Cardiac atrium fibroblast (primary cell): Measurements from ENCODE around the gene LDLRAD4.

DNA sequence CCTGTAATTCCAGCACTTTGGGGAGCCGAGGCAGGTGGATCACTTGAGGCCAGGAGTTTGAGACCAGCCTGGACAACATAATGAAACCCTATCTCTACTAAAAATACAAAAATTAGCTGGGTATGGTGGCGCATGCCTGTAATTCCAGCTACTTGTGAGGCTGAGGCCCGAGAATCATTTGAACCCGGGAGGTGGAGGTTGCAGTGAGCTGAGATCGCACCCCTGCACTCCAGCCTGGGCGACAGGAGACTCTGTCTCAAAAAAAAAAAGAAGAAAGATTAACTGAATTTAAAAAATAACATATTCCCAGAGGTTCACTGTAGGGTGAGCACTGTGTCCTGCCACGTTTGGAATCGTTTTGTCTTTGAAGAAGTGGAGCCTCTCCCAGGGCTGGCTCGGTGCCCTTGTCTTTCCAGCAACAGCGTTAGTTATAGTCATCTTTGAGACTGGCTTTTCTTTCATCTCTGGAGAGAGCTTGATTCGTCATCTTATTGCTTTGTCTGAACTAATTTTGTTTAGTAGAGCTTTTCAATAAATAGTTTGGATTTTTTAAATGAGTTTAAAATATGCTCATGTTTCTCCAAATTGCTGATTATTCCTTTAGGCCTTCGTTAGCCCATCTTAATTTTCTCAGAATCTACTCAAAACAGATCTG, 50.4 kb downstream of the IMPA2 start:
- RAMPAGE, long total RNA, result no peak

GRCh38 chr18:12280106-12280545, 26.0 kb downstream of the CIDEA start:
- RAMPAGE, long total RNA, result no peak

DNA sequence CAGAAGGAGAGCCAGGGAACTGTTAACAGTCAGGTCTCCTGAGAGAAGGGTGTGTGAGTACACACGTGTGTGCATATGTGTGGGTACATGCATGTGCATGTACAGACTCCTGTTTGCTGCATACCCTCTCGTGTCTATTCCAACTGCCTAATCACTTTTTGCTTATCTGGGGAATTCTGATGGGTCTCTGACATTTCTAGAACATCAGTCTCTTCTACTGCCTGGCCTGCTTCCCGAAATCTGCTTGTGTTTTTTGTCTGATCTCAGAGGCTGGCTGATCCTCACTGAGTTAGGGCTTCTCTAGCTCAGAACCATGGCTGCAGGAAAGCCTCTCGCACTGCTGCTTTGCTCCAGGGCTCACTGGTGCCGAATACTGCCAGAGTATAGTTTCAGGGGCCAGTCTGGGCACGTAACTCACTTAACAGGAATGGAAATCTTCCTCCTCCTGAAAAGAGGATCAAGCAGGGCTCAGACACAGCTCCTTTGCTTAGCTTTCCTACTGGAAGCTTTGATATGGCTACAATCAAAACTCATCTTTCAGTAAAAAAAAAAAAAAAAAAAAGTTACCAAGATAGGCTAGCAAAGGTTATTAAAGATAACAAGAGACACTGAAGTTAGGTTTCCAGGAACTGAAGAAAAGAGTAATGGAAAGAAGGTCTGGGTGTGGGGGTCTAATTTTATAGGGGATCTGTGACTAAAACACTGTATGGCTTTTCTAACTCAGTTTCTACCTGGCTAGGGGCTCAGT, 63.0 kb downstream of the PRELID3A start:
- RAMPAGE, long total RNA, result no peak

- RAMPAGE, long total RNA, result no peak
Measured at GRCh38 chr18:12479563-12480181, 71.9 kb downstream of the PRELID3A start.

DNA sequence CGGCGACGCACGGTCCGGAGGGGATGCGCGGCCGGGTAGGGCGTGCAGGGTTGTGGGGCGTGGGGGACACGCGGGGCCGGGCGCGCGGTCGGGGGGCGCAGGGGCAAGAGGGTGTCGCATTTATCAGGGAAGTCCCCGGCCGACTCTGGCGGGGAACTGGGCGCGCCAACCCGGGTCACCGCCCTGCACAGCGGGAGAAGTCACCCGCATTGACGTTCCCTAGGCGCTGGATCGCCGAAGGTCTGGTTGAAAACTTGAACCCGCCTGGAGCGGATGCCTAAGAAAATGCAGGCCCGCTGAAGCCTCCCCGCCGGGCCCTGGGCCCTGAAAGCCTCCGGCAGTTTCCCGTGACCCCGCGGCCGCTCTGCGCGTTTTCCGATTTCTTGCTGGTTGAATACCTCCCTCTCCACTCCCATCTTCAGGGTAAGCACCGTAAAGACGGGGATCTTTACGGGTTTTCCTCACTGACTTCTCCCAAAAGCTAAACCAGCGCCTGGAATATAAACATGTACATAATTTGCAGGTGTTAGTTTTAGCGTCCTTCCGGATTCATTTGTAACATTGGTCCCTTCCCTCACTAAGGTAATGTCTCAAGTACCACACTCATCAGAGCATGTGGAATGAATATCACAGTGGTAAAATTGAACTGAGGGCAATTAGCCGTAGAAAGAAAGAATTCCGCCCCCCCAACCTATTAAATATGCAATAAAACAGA, 601 bp upstream of the SPIRE1 start:
- RAMPAGE, long total RNA, result no peak

DNA sequence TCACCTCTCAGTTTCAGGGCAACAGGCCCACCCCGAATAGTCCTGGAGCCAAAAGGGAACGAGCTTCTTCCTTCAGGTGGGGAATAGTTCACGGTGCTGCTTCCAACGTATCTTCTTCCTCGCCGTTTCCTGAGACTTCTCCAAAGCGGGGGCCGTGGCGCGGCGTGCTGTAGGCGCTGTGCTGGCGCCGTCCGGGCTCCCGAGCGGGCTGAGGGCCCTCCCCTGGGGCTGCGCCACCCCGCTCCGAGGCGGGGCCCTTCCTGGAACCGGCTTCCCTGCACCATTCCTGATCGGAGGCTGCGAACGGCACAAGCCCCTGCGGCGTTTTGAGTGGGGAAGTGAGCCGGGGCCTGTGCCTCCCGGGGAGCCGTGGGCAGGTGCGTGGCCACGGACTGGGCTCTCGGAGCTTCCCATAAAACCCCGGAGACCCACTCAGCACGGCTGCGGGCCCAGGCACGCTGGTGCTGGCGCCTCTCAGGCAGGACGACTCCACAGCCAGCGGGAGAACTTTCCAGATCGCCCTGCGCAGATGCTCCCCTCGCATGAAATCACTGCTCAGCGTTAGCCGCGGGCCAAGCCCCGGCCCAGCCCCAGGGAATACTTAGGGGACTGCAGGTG, 74.7 kb downstream of the PSMG2 start:
- RAMPAGE, long total RNA, result no peak

GRCh38 chr18:12839063-12840010, 44.7 kb downstream of the PTPN2 start:
- RAMPAGE, long total RNA, result no peak

DNA sequence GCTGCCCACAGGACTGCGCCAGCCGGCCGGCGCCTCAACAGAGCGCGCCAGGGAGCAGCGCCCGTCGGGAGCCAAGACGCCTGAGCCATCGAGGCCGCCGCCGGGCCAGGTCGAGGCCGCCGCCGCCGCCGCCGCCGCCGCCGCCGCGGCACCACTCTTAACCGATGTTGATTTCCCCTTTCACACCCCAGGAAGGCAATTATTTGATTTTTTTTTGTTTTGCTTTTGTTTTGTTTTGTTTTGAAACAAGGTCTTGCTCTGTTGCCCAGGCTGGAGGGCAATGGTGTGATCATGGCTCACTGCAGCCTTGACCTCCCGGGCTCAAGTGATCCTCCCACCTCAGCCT, 12.9 kb upstream of the PTPN2 start:
- RAMPAGE, long total RNA, result no peak

DNA sequence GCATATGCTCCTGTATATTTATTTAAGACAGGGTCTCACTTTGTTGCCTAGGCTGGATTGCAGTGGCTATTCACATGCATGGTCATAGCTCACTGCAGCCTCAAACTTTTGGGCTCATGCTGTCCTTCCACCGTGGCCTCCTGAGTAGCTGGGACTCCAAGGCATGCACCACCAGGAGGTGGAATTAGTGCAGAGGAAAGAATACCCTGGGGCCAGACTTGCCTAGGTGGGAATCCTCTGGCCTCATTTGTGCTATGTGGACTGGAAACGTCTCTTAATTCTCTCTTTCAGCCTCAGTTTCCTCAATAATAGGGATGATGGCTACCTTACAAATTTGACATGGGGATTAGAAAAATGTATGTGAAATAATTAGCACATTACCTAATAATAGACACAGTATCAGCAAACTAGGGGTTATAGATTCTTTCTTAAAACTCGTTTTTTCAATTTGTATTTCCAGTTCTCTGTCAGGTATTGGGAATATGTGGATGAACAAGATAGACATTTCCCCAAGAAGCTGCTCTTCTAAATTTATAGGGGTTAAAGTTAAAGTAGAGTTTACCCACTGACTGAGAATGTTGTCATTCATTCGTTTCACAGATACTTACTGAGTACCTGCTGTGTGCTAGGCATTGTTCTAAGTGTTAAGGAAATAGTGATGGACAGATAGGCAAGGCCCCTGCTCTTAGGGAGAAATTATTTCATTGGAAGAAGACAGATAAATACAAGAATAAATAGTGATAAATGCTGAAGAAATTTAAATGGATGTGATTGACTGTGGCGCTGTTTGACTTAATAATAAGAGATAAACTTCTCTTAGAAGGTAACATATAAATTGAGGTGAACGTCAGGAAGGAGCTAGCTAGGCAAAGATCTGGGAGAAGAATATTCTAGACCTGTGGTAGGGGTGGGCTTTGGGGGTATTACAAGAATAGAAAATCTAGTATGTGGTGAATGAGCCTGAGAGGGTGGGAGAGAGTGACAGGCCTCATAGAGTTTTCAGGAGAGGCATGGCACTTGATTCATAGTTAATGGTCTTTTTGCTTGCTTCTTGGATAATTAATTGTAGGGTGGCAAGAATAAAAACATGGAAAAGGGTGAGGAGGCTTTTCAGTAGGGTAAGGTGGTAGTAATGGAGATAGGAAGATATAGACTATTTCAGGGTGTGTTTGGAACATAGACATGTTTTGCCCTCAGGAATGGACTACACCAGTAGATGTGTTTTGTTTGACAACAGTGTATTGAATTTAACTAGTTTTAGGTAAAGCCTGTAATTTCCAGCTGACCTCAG, 2.7 kb downstream of the CEP192 start:
- RAMPAGE, long total RNA, result no peak

- RAMPAGE, long total RNA, result no peak
Measured at GRCh38 chr18:13175933-13176379, 42.6 kb upstream of the LDLRAD4 start.

DNA sequence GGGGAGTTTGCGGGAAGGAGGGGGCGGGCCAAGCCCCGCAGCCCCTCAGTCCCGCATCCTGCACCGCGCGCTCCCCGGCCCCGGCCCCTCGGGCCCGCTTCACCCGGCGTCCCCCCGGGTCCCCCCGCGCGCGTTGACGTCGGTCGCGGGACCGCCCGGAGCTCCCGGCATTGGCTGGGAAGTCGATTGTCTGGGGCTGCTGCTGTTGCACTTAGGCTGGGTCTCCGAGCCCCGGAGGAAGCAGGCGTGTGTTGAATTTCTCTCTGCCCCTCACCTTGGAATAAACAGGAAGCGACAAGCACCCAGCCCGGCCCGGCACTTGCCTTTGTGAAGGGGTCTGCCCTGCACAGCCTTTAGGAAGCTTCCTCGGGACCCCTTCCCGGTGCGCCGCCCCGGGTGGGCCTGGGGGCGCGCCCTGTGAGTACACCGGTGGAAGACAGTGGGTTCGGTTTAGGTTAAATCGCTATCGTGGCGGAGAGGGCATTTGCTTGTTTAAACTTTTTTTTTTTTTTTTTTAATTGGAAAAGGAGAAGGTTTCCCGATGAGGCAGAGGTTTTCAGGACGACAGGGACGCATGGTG, at the start of gene LDLRAD4:
LDLRAD4 (plus strand) TSS at position 189 of the 580 bp plus-strand sequence.
- RAMPAGE, long total RNA, result no peak

- RAMPAGE, long total RNA, result no peak
Measured at GRCh38 chr18:13378152-13378621, 159.6 kb downstream of the LDLRAD4 start.

- RAMPAGE, long total RNA, result no peak
Measured at GRCh38 chr18:13434773-13435289, 216.3 kb downstream of the LDLRAD4 start.

DNA sequence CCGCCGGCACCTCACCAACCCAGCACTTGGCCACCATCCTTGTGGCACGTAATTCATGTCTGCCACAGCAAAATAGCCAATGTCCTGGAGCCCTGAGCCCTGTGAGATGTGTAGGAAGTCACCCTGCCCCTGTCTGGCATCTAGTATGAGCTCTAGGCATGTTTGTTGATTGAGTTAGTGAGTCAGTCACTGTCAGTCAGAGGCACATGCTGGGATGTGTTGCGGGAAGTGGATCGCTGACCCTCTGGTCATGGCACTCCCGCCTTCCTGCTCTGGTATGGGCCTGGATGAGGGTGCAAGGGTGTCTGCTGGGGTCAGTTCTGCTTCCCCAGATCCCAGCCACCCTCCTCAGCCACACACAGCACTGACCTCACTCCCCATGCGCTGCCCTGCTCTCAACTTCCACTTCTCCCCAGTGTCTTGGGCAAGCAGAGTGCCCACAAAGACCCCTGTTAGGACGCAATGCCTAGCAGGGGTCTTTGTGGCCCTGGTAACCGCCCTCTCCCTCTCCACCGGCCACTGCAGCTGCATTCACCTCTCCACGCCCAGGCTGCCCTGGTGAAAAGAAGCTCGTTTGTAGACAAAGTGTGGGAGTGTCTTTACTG, 252.0 kb downstream of the LDLRAD4 start:
- RAMPAGE, long total RNA, result no peak

DNA sequence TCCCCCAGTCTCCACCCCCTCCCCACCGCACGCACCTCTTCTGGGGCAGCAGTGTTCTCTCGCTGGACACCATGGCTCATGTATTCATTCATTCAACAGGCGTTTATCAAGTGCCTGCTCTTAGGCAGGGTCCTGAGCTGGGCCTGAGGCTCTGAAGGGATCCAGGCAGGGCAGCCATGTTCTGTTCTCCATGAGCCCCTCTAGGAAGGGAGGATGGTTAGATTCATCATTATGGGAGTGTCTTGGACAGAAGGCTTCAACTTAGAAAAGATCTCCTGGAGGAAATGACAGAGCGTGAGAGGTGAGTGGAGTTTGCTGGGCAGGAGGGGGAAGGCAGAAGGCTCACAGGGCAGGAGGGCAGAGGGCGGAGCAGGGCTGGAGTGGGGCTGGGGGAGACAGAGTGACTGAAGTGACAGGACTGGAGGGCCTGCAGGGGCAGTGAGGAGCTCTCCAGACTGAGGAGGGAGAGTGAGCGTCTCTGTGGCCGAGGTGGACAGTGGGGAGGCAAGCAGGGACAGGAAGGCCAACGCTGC, 244.7 kb downstream of the FAM210A start:
- RAMPAGE, long total RNA, result no peak

DNA sequence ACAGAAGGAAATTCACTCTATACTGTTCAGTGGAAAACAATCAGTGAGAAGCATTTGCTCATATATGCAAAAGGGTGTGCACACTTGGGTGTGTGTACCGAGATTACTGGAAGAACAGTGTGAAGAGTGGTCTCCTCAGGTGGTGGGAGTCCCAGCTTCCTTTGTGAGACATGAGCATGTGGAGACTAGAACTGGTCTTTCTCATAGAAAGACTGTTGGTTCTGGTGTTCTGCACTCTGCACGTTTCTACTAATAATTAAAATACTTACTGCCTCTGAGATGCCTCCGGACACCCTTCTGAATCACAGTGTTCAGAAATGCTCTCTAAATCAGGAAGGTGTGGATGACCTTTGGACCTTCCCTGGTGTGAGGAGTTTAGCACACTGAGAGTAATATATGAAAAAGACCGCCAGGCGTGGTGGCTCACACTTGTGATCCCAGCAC, 185.0 kb downstream of the FAM210A start:
- RAMPAGE, long total RNA, result no peak

GRCh38 chr18:13549022-13550092, 177.0 kb downstream of the FAM210A start:
- RAMPAGE, long total RNA, result no peak

DNA sequence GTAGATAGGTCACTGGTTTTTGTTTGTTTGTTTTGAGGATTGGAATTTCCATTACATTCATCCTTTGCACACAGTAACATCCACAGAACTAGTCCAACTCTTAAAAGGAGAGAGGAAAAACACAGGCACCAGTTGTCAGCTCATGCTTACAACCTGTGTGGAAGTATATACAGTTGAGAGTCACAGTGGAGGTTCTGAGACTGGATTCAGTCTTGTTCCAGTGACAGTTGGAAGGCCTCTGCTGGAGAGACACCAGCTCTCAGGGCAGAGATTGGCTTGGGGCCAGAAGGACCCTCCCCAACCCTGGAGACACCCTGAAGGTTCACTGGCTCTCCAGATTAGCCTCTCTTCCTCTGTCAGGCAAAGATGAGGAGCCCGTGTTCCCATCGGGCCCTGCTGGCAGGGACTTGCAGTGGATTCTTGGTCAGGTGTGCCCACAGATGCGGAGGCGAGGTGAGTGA, 78.7 kb downstream of the FAM210A start:
- RAMPAGE, long total RNA, result no peak

GRCh38 chr18:14430455-14431728, 112.5 kb downstream of the POTEC start:
- RAMPAGE, long total RNA, result no peak

GRCh38 chr18:14642309-14642863, 99.0 kb upstream of the POTEC start:
- RAMPAGE, long total RNA, result no peak